ENCODE measurements around a stretch of chr13.

DNA sequence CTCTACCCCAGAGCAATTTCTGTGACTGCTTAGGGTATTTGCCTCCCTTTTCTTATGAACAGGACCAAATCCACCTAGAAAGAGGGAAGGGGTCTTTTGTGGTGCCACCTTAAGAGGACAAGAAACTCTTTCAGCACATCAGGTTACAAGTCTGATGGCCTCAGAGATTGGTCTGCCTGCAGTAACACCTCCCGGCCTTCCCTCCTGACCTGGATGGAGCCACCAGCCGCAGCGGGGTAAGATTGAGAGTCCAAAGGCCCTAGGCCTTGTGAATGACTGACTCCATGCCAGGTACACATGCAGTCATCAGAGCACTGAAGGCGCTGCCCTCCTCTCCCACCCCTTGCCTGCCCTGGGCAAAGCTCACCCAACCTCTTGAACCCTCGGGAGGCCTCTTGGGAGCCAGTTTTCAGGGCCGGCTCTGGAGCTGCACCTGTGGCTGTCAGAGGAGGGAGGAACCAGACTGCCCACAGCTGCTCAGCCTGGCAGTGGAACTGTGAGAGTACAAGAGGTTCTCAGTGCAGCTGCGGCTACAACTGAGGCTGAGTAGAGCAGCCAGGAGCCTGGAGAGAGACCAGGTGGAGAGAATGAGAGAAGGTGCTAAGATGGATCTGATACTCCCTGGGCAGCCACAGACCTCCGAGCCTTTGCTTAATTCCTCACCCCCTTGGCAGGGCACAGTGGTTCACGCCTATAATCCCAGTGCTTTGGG, 23.8 kb upstream of the C13orf42 start:
- PRO-cap, 2 experiments, result no peak in any of the 2 experiments

- PRO-cap, 2 experiments, result peak in 2 of 2 experiments; most common plus-strand start chr13:51259351 (in 2); most common minus-strand start chr13:51259211 (in 1)
These were observed 36.8 kb downstream of the FAM124A start for GRCh38 chr13:51258925-51259459.

- PRO-cap, 2 experiments, result no peak in any of the 2 experiments
These were observed 29.6 kb downstream of the SERPINE3 start for GRCh38 chr13:51369066-51369418.

DNA sequence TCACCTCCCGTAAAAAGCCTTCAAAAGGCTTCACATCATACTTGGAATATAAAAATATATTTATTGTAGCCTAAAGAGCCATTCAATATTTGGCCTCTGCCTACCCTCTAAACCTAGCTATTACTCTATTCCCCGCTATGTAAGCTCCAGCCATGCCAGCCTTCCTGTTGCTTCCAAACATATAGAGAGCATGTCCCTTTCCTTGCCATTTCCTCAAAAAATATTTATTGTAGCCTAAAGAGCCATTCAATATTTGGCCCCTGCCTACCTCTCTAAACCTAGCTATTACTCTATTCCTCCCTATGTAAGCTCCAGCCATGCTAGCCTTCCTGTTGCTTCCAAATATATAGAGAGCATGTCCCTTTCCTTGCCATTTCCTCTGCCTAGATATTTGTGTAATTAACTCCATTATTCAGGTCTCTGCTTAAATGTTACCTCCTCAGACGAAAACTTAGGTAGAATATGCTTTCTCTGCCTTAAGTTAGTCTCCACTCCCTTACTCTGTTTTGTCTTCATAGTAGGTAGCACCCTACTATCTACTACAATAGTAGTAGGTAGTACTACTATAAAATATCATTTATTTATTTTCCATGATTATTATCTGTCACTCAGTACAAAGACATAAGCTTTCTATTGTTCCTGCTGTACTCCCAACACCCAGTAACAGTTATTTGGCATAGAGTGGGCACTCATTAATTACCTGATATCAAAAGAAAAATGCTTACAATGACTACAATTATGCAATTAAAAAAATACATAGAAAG, 52.9 kb downstream of the SERPINE3 start:
- PRO-cap, 2 experiments, result no peak in any of the 2 experiments

DNA sequence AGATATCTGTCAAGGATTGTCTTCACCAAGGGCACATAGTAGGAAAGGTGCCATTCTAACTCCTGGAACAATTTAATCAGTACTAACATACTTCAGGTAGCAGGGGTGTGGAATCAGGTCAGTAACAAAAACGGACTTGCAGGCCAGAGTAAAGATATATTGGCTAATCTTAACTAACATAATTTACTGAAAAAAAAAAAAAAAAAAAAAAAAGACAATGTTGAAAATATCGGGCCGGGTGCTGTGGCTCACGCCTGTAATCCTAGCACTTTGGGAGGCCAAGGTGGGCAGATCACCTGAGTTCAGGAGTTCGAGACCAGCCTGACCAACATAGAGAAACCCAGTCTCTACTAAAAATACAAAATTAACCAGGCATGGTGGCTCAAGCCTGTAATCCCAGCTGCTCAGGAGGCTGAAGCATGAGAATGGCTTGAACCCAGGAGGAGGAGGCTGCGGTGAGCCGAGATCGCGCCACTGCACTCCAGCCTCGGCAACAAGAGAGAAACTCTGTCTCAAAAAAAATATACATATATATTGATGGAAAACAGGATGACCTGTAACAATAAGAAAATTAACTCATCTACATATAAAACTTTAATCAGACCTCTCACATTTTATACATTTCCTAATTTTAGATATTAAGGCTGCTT, 5.2 kb downstream of the INTS6 start:
- PRO-cap, 2 experiments, result no peak in any of the 2 experiments

DNA sequence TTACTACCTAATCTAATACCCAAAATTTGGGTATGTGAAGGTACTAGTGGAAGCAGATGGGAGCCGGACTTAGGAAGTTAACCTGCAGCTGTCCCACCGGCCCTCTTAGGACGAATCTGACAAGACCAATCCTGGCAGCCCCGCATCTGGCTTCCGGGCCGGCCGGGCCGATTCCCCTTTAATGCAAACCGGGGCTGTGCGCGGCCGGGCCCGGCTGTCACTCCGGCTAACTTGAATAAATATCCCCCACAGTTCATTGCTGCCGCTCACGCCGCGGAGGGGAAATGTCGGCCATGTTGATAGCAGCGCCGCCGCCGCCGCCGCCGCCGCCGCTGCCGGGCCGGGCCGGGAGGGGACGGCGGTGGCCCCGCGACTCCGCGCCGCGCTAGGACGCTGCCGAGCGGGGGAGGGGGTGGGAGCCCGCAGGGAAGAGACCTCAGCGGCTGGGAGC, 1.4 kb downstream of the INTS6 start:
- PRO-cap, 2 experiments, result peak in 2 of 2 experiments; most common plus-strand start position 265 of the sequence (in 2); most common minus-strand start position 180 of the sequence (in 1)

GRCh38 chr13:51451866-51451981, 1.1 kb downstream of the INTS6 start:
- PRO-cap, 2 experiments, result no peak in any of the 2 experiments

DNA sequence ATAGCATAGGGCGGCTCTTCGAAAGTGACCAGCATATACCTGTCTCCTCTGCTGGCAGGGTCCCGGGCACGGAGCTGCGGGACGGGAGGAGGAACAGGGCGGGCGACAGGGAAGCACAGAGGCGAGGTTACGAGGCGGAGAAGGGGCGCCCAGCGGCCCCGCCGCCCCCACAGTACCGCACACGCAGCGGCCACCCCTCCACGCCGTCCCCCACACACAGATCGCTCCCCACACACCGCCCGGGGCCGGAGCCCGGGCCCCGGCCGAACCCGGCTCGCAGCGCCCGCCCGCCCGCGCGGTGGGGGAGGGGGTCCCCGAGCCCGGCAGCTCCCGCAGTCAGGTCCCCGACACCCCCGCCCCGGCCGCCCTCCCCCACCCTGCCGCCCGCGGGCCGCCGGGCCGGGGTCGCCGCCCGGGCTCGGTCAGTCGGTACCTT, 836 bp downstream of the INTS6 start:
- PRO-cap, 2 experiments, result peak in 2 of 2 experiments; most common plus-strand start position 218 of the sequence (in 1); most common minus-strand start position 300 of the sequence (in 2)

DNA sequence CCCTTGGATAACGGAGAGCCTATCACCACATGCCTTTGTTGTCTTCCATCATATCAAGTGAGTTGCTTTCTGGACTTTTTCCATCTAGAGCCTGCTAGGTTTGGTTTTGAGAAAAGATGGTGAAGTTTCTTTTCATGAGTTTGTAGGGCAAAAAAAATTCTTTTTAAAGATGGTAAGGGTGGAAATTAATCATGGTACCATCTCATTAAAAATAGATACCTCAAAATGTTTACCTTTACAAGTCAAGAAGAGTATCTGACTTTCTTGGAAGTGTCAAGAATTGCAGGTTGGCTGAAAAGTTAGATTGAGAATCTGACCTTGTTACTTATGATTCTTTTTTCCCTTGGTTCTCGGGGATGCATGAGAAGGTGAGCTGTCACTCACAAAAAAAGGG, 38.3 kb downstream of the DHRS12 start:
- PRO-cap, 2 experiments, result no peak in any of the 2 experiments

- PRO-cap, 2 experiments, result no peak in any of the 2 experiments
These were observed 13.3 kb downstream of the ATP7B start for GRCh38 chr13:51997752-51998578.

- PRO-cap, 2 experiments, result peak in 2 of 2 experiments; most common plus-strand start chr13:52194518 (in 1); most common minus-strand start chr13:52194446 (in 1)
These were observed 34.8 kb upstream of the NEK3 start for GRCh38 chr13:52194038-52194815.

DNA sequence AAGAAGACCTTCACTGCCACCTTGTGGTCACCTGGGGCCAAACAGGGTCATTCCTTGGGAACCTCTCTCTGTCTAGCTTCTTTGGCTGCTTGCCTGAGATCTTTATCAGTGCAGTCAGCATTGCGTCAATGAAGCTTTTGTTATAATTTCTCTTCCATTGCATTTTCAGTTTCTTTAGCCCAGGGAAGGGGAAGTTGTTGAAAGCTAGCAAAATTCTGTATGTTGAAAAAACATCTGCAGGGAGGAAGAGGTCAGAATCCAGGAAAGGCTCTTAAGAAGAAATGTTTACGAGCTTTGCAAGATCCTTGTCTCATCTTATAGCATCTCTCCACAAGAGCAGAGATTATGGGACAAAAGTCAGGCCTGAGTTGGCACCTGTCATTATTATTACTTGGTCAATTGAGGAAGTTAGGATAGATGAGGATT, 39.0 kb downstream of the PCDH8 start:
- PRO-cap, 2 experiments, result peak in 1 of 2 experiments; most common plus-strand start position 173 of the sequence (in 1)

GRCh38 chr13:53513153-53513432, 484.5 kb downstream of the OLFM4 start:
- PRO-cap, 2 experiments, result no peak in any of the 2 experiments

DNA sequence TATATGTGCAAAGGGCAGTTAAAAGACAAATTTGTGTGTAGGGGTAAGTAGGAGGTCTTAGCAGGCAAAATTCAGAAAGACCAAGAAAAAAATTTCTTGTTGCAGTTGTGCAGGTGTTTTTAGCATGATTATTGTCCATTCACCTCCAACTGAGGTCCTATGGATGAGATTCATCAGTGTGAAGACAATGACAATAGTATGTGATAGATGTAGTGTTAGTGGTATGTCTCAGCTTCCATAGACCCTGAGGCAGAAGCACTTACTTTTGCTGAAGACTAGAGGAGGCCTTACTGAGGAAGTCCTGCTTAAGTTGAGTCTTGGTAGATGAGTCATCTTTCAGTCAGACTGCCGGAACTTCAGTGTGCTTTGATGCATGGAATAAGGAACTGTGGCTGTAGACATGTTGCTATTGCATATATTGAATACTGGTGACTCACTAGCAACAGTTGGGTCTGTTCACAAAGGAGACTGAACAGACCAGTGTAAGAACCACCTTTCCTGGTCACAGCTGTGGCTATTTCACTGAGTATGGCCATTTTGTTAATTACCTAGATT, 1000.5 kb downstream of the OLFM4 start:
- PRO-cap, 2 experiments, result no peak in any of the 2 experiments

- PRO-cap, 2 experiments, result peak in 1 of 2 experiments; most common minus-strand start chr13:59368800 (in 1)
These were observed 795.0 kb downstream of the DIAPH3 start for GRCh38 chr13:59368701-59369171.

DNA sequence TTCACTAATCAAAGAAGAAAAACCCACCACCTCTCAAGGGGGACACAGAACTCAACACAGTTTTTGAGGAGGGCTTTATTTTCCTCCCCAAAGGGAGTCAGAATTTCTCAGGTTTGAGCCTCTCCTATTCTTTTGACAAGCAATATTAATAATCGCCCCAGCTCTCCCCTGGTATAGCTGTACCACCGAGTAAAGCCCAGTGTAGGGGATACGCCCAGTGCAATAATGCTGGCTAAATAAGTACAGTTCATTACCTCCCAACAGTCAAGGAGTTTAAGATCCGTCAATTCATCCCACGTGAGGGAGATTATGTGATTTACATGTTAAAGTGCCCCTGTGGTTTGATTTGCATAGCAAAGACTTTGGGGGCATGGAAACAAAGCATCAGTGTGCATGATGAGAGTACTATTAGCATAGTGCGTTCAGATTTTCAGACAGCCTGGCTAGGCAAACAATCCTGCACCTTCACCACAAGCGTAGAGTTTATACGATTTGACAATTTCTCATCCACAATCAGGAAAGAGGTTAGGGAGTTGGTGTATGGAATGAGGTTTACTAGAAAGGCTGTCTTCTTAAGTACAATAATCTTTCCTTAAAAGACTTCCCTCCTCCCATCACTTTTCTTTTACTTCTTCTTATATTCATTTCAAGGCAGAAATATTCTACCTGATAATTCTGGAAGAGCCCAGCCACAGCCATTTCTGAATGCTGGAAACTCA, 754.0 kb downstream of the DIAPH3 start:
- PRO-cap, 2 experiments, result no peak in any of the 2 experiments

DNA sequence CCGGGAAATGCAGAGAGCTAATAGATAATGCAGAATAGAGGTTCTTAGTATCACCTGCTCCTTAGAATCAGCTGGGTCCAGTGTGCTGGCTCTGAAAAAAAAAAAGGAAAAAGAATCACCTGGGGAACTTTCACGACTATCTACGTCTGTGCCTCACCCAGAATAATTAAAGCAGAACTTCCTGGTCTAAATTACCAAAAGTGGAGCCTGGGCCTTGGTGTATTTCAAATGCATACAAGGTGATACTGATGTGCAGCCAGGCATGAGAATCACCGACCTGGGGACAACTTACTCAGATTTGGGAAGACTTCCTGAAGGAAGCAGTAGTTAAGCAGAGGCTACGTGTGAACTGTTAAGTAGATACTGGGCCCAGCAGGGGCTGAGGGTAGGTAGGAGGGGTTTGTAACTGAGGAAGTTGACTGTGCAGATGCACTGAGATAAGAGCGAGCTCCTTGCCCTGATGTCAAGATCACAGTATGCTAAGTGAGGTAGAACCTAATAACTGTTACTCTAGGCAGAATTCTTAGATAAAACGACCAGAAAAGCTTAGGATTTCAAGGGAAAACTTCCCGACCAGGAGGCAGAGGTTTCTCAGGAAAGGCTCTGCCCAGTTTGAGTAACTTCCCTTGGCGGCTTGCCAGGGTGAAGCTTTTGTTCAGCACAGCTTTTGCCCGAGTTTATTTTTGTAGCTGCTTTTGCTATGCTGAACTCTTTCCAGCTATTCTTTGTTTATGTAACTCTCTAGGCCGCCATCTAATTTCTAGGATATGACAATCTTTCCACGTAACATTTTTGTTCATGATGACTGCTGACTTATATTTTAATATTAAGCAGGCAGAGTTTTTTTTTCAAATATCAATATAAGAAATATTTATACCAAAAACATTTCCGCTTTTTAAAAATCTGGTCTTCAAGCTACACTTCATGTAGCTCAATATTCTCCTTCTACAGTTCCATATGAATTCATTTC, 632.1 kb downstream of the DIAPH3 start:
- PRO-cap, 2 experiments, result peak in 1 of 2 experiments; most common plus-strand start position 466 of the sequence (in 1); most common minus-strand start position 300 of the sequence (in 1)

- PRO-cap, 2 experiments, result peak in 1 of 2 experiments; most common plus-strand start chr13:59638665 (in 1); most common minus-strand start chr13:59638547 (in 1)
These were observed 525.2 kb downstream of the DIAPH3 start for GRCh38 chr13:59638431-59638932.

- PRO-cap, 2 experiments, result no peak in any of the 2 experiments
These were observed 150.8 kb downstream of the DIAPH3 start for GRCh38 chr13:60012932-60013389.

GRCh38 chr13:60433524-60433921, 36.5 kb downstream of the TDRD3 start:
- PRO-cap, 2 experiments, result no peak in any of the 2 experiments

Measured in heart right ventricle (tissue), 2 donors.